HCT116 (cell line): ENCODE measurements around a stretch of chr20.

GRCh38 chr20:23132364-23133593 lies 46.7 kb upstream of the CD93 start:
- RRBS, result 94% methylated on average over 1 of the region's 18 CpGs

DNA sequence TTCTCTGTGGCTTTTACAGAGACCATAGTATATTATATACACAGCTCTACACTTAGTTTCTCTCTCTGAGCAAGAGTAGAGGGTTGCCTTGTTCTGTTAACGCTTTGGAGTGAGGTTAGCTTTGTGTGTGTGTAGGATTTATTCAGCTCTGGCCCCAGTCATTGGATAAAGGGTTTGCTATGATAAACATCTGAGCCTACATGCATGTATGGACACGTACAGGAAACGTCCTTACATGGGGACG lies 53.3 kb upstream of the CD93 start:
- RRBS, result no CpG with 5 or more reads among the region's 4 CpGs

DNA sequence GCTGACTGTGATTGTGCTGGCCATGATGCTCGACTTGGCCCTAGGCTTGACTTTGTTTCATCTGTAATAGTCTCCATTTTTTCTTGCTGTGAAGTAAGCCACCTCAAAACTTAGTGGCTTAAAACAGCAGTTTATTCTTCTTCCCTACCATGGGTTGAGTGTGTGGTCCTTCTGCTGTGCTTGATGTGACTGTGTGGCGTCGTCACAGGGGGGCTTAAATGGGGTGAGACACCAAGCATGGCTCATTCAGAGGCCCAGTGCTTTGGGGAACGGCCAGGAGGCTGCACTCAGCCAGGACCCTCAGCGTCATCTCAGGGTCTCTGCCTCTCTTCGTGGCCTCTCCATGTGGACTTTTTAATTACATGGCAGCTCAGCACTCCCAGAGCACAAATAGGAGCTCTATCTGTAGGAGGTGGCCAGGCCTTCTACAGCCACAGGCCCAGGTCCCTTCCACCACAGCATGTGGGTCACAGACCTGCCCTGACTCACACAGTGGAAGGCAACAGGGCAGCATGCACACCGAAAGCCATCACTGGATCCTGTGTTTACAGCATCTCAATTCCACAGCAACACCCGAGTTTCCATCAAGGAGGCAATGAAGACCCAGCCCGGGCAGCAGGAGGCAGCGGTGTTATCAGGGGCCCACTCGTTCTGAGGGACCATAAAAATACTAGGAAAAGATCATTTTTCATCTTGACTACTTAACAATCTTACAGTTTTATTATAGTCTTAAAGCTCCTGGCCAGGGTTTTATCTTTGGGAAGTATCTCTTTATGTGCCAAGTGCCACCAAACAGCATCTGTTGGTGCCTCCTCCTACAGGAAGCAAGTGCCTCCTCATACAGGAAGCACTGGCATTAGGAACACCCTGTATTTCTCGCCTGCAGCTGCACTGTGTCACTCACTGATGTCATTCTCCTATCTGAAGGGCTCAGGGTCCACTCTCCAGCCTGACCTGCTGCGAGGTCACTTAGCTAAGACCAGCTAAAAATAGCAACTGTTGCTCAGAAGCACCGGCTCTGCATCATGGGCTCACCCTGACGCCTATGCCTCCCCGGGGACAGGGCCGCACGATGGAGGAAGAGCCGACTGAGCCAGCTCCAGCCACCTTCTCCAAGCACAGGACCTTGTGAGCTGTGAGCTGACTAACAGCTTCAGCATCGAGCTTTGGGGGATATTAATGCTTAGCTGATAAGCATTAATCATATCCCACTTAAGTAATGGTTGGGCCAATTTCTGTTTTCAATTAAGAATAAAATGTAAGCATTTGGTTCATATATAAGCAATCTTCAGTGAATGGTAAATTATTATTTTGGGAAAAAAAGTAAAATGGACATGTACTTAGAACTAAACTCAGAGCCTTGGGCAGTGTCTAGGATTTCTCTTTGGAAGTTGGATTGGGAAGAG lies 66.0 kb upstream of the CD93 start:
- RRBS, result 88% methylated on average over 2 of the region's 20 CpGs

DNA sequence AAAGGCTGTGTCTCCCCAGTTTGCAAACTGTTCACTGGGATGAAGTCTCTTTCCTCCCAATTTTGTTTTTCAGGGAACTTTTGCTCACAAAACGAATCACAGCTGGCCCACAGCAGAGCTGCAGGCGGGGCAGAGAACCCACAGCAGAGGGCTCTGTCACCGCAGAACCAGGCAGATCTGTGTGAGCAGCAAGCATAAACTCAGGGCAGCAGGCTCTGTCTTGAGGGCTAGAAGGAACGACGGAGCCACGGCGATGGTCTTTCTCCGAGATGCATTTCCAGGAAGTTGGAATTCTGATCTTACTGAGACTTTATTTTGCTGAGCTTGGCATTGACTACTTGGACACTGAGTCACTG lies 106.5 kb upstream of the NXT1 start:
- RRBS, result no CpG with 5 or more reads among the region's 8 CpGs

DNA sequence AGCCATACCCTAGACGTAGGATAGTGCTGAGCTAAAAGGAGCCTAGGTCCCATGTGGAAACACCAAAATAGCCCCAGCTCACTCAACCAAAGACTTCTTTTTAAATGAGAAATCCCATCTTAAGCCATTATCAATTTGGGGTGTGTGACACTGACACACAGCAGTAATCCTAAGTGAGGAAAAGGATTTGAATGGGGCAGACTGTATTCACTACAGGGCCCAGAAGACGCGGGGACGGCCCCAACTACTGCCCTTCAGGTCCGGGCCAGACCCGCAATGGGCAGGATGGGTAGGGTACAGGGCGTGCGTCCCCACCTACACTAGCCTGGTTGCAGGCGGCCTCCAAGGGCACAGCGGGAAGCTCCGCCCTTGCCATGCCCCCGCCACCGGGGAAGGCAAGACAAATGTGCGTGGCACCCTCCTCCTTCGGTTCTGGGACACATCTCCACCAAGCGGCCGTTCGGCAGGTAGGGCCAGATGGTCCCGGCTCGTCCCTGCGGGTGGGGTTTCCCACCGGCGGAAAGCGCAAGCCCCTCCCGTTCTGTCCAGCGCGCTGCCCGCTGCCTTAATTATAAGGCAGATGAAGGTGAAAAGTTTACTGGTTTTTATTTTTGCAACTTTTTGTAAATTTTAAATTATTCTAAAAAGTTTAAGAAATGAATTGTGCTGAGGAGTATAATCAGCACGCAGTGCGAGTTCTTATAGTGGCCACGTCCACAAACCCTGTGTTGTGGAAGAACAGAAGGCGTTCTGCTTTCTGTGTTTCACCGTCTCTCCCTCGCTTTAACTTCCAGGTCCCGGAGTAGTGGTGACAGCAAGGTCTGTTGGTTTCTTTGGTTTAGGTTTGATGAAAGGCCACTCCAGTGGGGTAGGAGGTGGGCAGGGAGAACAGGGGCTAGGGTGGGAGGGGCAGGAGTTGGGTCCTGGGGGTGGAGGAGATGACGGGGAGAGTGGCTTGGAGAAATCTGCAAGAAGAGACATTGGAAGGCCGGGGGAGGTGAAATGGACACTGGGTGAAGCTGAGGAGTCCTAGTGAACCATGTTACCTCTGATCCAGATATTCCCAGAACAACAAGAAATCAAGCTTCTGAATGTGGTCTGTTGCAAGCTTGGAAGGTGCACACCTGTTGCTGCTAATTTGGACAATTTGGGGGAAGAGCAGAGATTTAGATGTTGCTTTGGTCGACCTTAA lies 5.6 kb upstream of the GZF1 start:
- RRBS, result 87% methylated on average over 6 of the region's 38 CpGs

- RRBS, result no CpG with 5 or more reads among the region's 9 CpGs
These were observed 21.5 kb downstream of the NAPB start for GRCh38 chr20:23399620-23400388.

GRCh38 chr20:23407676-23408357 lies 13.5 kb downstream of the NAPB start:
- RRBS, result no CpG with 5 or more reads among the region's 4 CpGs

- RRBS, result no CpG with 5 or more reads among the region's 6 CpGs
These were observed 14.9 kb downstream of the CST3 start for GRCh38 chr20:23622710-23623316.

DNA sequence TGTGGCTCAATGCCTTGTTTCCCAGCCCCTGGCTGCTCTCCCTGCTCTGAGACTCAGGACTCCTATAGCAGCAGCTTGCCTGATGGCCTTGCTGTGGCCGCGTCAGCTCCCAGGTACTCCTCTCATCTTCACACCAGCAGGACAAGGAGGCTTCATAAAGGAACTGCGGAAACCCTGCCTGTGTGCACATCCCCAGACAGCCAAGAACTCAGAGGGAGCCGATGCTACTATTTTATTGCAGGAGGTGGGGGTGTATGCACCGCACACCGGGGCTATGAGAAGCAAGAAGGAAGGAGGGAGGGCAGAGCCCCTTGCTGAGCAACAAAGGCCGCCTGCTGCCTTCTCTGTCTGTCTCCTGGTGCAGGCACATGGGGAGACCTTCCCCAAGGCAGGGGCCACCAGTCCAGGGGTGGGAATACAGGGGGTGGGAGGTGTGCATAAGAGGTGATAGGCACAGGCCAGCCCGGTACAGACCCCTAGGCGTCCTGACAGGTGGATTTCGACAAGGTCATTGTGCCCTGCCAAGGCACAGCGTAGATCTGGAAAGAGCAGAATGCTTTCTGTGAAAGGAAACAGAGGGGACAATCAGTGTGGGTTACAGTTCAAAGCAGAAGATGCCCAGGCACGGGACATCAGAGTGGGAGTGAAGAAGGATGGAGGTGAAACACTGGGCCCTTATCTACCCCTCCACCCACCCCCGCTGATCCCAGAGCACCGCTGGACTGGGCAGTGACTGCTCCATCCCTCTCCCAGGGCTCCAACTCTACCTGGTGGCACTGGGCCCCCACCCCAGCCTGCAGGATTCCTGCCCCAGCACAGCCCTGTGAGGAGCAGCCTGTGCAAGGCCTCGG lies 4.1 kb downstream of the CST3 start:
- RRBS, result no CpG with 5 or more reads among the region's 15 CpGs

DNA sequence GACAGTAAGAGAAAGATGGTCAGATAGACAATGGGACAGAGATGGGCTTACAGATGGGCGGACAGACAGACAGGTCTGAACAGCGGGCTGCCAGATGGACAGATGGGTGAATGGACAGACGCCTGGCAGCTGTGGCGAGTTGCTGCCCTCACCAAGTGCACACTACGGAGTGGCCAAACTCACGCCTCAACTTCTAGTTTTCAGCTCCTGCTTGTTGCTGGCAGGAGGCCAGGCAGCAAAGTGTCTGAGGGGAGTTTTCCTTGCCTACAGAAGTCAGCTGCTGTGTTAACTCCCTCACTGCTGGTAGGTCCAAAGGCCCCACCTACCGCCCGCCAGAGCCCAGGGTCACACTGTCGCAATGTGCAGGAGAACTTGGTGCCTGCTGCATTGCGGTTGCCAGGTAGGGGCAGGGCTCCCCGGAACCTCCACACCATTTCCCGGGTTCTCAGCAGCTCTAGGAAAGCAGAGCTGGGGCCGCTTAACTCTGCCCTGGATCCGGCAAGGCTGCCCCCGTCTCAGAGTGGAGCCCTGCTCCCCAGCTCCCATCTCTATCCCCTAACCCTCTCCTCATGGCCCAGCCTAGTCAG lies 7.5 kb downstream of the GGTLC1 start:
- RRBS, result no CpG with 5 or more reads among the region's 15 CpGs

DNA sequence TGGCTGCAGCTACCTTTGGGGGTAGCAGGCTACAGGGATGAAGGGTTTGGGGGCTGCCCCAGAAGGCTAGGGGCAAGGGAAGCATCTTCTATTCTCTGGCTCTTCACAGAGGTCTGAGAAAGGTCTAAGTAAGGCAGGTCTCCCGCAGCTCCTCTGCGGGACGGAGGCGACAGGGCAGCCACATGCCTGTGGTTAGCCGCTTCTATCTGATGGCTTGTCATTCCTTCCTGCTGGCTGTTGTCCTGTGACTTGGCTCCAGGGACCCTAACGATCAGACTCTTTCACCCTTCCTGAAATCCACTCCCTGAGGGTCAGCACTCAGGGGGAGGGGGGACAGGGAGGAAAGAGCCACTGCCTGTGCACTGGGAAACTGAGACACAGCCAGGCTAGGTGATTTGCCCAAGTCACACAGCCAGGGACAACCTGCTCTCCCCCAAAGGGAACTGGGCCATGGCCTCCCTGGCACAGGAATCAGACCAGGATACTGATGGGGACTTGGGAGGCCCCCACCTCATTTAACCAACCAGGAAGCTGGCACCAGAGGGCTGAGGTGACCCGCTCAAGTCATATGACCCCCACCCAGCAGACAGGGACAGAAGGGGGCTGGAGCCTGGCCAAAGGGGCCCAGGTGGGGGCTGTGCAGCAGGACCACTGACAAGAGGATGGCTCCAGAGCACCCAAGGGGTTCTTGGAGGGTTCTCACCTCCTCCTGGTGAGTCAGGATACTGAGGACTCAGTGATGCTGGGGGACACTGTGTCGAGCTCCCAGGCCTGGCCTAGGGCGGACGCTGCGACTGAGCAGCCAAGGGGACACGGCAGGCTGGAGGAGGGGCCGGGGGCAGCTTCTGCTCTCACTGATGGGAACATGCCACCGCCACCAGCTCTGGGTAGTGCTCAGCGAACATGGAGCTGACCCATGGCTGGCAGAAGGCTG lies 936 bp downstream of the CST7 start:
- RRBS, result no CpG with 5 or more reads among the region's 15 CpGs

- RRBS, result no CpG with 5 or more reads among the region's 7 CpGs
These were observed 16.1 kb downstream of the CST7 start for GRCh38 chr20:24965009-24965781.

GRCh38 chr20:24977685-24978378 lies 14.7 kb downstream of the APMAP start:
- RRBS, result no CpG with 5 or more reads among the region's 3 CpGs

- RRBS, result 11% methylated on average over 7 of the region's 43 CpGs
These were observed 570 bp downstream of the APMAP start for GRCh38 chr20:24991814-24992547.

- RRBS, result no CpG with 5 or more reads among the region's 4 CpGs
These were observed 17.9 kb upstream of the APMAP start for GRCh38 chr20:25010353-25010850.

- RRBS, result no CpG with 5 or more reads among the region's 12 CpGs
These were observed 22.2 kb upstream of the APMAP start for GRCh38 chr20:25014632-25015288.

- RRBS, result no CpG with 5 or more reads among the region's 17 CpGs
These were observed 431 bp upstream of the ENTPD6 start for GRCh38 chr20:25195066-25195496.

- RRBS, result no CpG with 5 or more reads among the region's 8 CpGs
These were observed 1.5 kb upstream of the PYGB start for GRCh38 chr20:25246298-25246877.

DNA sequence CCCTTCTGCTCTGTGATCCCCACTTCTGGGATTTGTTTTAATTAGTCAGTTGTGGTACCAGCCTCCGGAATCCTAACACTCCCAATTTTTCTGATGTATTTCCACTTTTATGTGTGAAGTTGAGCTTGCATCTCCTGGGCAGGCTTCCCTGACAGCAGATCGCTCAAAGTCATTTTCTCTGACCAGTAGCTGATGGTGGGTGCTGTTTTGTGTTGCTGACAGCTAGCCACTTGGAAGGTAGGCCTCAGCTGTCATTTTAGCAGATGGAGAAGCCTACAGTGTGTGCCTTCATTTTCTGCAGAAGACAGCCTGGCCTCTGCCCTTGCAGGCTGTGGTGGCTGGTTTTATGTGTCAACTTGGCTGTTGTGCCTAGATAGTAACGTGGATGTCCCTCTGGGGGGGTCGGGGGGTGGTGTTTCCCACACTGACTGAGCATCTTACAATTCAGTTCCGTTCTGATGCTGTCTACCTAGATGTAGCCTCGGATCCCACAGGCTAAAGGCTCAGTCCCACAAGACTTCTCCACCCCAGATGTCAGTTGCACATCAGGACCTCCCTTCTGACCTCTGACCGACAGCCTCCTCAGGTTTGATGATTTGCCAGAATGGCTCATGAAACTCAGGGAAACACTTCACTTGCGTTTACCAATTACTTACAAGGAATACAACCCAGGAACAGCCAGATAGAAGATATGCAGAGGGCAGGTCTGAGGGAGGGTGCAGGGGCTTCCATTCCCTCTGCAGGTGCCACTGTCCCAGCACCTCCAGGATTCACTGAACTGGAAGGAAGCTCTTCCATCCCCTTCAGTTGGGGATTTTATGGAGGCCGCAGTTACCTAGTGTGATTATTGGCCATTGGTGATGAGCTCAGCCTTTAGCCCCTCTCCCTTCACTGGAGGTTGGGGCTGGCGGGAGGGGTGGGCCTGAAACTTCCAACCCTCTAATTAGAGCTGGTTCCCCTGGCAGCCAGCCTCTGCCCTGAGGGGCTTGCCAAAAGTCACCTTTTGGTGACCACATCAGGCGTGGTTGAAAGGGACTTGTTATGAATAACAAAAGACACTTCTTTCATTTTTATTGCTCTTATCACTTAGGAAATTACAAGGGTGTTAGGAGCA lies 4.4 kb downstream of the PYGB start:
- RRBS, result no CpG with 5 or more reads among the region's 11 CpGs

DNA sequence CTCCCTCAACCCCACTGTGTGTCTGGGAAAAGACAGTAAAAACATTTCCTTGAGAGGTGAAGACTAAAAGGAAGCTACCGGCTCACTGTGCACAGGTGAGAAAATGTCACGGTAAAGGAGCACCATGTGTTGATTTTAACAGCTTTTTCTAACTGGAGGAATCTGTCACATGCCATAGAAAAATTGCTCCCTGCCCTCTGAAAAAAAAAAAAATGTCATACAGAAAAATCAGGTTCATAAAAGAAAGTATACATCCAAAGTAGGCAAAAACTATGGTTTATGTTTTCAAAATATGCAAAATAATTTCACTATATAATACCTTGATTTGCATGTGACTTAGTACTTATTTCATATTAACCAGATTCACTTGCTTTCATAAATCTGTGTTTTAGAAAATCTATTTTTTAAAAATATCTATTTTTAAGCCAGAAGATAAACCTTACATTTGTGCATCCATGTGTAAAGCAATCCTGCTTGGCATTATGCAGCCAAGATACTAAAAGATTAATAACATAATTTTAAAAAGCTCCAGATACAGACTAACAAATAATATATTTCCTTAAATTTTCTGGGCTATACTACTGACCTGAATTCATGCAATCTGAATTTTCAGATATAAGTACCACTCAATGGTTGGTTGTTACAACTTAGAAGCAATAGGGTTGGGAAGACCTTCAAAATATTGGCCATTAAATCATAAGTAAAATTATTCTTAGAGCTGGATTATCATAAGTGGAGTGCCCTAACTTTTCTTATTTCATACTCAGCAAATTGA lies 8.5 kb downstream of the NANP start:
- RRBS, result no CpG with 5 or more reads among the region's 2 CpGs